LNCaP clone FGC (cell line): ENCODE results near the genes SFN, GPATCH3 and MAP3K6.

- RRBS, 2 experiments: 56 to 73% methylated on average over 2 of the region's 6 CpGs
Measured at GRCh38 chr1:26693633-26694275, 2.1 kb upstream of the ARID1A start.

GRCh38 chr1:26694914-26695345 lies 885 bp upstream of the ARID1A start:
- RRBS, 2 experiments: no CpG with 5 or more reads among the region's 11 CpGs

- RRBS, 2 experiments: no CpG with 5 or more reads among the region's 4 CpGs
Measured at GRCh38 chr1:26700915-26701836, 5.4 kb downstream of the ARID1A start.

- RRBS, 2 experiments: no CpG with 5 or more reads among the region's 9 CpGs
Measured at GRCh38 chr1:26749345-26749734, 38.4 kb upstream of the PIGV start.

DNA sequence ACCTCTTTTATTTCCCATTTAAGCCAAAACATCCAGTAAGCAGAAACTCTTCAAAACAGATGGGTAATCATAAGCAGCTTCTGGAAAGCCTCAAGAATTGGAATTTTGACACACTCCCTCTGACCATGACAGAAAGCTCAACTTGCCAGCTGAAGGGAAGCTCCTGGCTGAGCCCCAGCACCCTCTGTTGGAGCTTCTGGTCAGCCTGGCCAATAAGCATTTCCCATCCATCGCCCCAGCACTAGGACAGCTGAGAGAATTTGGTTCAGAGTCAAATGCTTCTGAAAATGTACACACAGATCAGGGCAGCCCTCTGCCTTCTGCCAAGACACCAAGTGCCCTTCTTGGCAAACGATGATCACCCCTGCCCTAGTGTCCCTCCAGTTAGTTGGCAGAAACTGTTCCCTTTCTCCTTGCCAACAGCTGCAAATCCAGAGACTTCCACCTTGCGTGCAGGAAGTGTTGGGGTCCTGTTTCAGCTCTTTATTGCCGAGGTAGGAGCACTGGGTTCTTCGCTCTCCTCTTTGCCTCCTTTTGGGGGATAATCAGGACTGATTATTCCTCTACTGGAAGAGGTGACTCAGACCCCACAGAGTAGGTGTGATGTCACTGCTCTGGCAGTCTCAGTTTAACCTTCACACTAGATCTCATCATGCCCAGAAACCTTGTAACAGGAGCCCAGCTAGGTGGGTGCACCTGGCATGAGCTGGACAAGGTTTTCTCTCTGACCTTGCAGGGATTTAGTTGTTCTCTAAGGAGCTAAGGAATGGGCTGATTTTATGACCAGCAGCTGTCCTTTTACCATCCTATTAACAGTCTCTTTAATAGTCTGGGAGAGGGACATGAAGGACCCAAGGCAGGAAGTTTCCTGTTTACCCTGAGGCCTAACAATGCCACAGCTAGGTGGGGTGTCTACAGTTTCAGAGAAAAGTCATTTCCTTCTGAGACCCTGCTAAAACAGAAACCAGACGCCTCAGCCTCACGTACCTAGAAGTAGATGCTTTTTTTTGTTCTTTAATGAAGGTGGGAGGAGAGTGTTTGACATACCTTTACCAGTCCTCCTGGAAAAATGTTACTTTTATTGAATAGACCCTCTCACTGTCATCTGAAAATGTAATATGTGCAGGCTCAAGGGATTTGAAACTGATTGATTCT lies 12.1 kb downstream of the PIGV start:
- RRBS, 2 experiments: no CpG with 5 or more reads among the region's 7 CpGs

DNA sequence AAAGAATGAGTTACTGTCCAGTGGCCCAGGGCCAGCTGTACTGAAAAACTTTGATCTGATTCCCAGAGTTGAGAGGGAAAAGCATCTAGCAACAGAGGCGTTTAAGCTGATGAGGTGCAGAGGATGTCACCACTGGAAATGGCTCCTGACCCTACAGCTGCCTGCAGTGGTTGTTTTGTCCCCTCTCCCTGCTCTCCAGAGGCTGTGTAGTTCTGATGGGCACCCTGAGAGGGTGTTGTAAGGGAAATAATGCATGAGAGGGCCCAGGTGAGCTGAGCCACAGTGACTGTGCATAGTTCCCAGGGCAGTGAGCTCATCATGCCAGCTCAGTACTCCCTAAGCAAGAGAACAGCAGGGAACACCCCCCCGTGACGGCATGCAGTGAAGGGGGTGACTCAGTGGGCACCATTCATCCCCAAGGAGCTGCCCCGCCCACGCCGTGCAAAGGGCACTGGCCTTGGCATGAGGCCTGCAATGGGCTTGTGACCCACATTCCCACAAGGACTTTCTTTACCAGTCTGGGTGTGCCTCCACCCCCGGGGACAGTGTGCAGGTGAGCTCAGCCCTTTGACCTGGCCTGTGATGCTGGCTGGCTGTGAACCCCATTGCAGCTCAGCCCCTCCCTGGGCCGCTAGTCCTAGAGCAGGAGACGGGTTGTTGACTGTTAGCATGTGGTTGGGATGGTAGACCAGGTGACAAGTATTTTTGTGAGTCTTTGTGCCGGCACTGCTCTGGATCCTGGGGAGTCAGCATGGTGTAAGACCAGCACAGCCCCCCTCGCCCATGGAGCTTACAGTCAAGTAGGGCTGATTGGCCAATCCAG lies 13.6 kb upstream of the SFN start:
- RRBS, 2 experiments: no CpG with 5 or more reads among the region's 11 CpGs

DNA sequence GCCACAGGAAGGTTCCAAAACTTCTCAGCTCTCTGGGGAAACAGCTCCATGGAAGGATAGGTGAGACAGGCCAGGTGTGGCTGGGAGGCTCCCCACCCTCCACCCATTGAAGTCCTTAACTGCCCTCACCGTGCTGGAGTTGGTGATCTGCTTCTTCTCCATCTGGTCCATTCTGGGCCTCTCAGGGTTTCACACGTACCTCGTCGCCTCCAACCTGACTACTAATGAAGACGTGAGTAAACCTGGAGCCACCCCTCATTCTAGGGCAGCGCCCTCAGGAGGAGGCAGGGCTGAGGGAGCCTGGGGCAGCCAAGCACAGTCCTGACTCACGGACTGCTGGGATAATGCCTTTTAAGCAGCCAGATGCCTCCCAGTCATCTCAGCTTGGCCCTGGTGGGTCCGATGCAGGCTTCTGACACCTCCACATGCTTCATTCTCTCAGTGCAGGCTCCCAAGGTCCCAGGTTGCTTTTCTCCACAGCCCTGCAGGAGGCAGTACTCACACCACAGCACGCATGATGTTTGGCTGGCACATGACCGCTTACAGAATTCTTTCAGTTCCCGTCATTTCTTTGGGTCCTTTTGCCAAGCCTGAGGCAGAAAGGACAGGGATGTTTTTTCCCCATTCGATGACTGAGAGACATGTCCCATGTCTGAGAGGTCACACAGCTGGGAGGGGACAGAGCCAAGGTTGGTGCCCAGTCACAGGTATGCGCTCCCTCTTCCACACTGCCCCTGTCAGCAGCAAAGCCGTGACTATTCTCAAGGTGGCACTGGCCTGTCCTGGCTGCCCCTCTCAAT lies 11.7 kb upstream of the SFN start:
- RRBS, 2 experiments: no CpG with 5 or more reads among the region's 14 CpGs

GRCh38 chr1:26854960-26855470 lies 7.9 kb upstream of the SFN start:
- RRBS, 2 experiments: no CpG with 5 or more reads among the region's 6 CpGs

- RRBS, 2 experiments: 40% methylated on average over 1 of the region's 13 CpGs; no CpG with 5 or more reads in 1 of the 2 experiments
Measured at GRCh38 chr1:26863098-26863402, at the start of gene SFN. Gene SFN (plus strand): TSS chr1:26863149.

DNA sequence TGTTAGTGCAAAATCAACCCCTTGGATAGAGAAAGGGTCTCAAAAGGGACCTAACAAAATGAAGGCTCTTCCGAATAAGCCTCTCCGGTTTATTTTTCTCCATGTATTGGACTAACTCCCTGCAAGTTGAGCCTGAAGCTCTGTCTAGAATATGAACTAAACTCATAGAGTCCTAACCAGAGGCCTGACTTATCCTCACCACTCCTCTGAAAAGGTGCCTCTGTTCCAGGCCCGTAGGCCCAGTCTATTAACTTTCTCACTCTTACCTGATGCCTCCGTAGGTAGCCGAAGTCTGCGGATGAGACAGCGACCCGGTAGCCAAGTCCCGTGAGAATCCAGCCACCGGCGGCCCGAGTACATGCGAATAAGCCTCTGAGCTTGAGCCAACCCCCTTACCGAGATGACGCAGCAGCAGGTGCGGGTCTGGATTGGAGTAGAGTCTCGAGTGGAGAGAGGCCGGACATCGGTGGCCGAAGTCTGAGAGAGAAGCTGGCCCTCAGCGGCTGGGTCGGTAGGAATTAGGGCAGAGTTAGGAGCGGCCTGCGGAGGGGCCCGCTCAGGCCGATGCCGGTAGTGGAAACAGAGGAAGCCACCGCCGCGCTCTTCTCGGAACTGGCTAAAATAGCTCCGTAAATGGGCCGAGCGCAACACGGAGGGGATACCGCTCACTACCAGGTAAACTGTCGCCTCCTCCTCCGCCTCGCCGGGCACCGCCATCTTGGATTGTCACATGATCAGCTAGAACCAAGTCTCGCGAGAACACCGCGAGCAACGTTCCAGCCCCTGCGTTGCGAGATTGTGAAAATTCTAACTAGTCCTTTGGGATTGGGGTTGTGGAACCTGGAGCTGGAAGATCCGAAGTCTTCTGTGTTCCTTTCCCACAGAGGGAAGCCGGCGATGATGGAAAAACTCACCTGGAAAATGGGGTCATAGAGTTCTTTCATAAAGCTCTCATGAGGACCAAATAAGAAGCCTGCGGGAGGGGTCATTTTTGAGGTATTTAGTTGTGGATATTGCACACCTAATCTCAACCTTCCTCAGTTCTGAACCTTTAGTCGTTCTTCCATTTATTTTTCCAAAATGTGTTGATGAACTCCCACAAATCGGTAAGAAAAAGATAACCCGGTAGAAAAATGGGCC lies at the start of gene GPATCH3:
Gene GPATCH3 (minus strand): TSS at position 742 of the 1,140 bp plus-strand sequence.
- RRBS, 2 experiments: under 1% methylated on average over 13 to 16 of the region's 55 CpGs

DNA sequence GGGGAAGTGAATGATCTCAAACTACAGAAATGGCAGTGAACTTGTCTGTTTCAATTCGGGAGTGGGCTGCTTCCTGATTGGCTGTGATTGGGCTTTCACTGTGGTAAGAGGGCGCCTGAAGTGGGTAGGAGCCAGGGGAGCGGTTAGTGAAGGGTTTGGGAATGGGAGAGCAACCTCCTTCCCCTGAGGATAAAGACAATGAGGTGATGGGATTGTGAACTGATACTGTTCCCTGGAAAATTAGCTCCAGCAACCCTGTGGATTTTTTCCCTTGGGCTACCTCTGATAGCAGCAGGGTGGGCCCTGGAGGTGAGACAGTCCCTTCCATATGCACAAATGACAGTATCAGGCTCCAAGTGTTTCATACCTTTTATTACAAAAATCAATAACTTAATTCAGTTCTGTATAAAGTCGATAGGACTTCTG lies 2.6 kb downstream of the NR0B2 start:
- RRBS, 2 experiments: no CpG with 5 or more reads among the region's 4 CpGs

DNA sequence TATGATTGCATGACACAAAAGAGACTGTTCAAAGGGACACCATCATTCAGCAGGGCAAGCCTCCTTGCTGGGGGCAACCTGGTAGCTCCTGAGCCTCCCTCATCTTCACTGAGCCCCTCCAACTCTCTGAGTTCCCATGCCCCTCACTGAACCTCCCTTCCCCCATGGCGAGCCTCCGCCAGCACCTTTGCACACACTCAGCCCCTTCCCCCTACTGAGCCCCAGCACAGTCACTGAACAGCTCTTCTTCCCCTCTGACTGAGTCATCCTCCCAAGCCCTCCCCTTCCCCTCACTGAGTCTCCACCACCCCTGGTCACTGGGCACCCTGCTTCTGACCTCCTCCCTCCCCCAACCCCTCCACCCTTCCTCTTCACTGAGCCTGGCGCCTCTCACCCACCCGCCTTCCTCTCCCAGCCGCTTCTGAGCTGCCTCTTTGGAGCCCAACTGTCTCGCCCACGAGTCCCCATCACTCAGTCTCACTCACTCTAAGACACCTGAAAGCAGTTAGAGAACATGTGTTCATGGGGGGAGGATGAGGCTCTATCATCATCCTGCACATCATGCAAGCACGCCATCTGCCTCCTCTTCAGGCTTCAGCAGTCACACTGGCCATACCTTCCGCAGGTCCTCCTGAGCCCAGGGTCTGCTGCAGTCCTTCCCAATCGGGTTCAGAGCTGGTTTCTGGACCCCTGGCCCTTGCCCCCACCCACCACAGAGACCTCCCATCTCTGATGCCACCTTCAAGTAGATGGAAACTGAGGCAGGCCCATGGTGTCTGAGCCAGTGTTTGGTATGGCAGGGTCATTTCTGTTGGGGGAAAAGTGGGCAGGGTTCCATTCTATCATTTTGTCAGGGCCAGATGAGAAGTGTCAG lies 2.0 kb upstream of the TRNP1 start:
- RRBS, 2 experiments: no CpG with 5 or more reads among the region's 10 CpGs

GRCh38 chr1:26994029-26994668 lies 657 bp downstream of the TRNP1 start:
- RRBS, 2 experiments: 3 to 8% methylated on average over 35 of the region's 90 CpGs

- RRBS, 2 experiments: no CpG with 5 or more reads among the region's 5 CpGs
Measured at GRCh38 chr1:26995134-26995645, 1.7 kb downstream of the TRNP1 start.

DNA sequence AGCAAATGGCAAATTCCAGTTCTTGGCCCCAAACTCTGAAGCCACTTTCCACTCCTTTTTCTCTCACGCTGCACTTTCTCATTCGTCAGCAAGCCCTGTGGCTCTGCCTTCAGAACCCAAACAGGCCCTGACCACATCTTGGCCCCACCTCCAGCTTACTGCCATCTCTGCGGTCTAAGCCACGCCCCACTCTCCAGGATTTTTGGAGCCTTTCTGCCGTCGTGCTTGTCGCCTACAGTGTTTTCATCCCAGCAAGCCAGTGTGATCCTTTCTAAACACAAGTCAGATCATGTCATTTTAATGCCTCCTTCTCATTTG lies 14.4 kb upstream of the TENT5B start:
- RRBS, 2 experiments: no CpG with 5 or more reads among the region's 7 CpGs

GRCh38 chr1:27111498-27112546 lies 43.1 kb downstream of the SLC9A1 start:
- RRBS, 2 experiments: no CpG with 5 or more reads among the region's 8 CpGs

GRCh38 chr1:27132435-27133123 lies 22.3 kb downstream of the SLC9A1 start:
- RRBS, 2 experiments: no CpG with 5 or more reads among the region's 10 CpGs

GRCh38 chr1:27350294-27350946 lies 8.6 kb downstream of the SYTL1 start:
- RRBS, 2 experiments: 93 to 96% methylated on average over 6 of the region's 40 CpGs

- RRBS, 2 experiments: 0 to under 1% methylated on average over 8 of the region's 27 CpGs
Measured at GRCh38 chr1:27366762-27367698, at the start of gene MAP3K6. Gene MAP3K6 (minus strand): TSS chr1:27366961.